Placental epithelial cell (primary cell): ENCODE measurements around a stretch of chrX.

GRCh38 chrX:53440091-53441309, 6.3 kb upstream of the HSD17B10 start:
- CAGE, long polyA plus RNA, result no peak

DNA sequence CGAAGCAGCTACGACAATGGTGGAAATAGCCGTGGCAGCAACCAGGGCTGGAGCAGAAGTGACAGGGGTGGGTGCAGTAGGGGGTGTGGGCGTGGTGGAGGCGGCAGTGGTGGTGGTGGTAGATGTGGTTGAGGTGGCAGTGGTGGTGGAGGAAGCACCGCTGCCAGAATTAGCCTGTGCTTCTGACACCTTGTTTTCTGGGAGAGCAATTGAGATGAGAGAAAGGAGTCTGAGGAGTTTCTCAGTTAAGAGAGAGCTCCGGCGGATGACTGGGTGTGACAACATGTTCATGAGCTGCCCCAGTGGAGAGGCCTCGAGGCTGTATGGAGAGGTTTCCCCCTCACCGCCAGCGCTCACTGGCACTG, 113.5 kb upstream of the HSD17B10 start:
- CAGE, long polyA plus RNA, result no peak

DNA sequence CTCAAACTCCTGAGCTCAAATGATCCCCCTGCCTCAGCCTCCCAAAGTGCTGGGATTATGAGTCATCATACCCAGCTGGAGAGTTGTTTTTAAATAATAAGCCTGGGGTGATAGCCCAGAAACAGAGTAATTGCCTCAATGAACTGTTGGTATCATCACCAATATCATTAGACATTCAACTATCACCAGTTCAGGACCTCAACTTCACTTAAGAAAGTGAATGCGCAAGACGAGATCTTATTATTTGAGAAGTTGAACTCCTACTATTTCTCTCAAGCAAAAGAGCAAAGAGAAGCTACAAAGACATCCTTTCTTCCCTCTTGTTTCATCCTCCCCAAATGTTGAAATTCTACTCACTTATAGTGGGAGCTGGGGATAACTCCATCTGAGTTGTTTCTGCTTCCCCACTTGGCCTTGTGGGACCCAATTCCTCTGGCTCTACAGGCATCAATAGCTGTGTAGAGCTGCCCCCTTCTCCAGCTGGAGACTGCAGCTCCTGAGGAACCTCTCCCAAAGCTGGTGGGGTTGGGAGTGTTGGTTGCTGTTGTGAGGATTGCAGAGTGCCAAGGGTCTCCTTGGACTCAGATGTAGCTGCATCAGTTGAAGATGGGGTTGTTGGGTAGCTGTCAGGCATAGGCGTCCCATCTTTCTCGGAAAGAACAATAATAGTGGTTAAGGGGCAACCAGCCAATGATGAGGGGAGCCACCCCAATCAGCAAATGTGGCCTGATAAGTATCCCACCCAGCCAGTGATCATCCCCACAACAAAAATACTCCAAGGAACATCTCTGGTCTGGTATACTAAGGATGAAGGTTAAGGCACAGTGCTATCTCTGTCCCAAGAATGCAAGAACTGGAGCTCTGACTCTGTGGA, 120.3 kb upstream of the HSD17B10 start:
- CAGE, long polyA plus RNA, result no peak

GRCh38 chrX:53564495-53564821, 122.1 kb downstream of the HUWE1 start:
- CAGE, long polyA plus RNA, result no peak

- CAGE, long polyA plus RNA, result no peak
Observed at GRCh38 chrX:53992490-53993173, 51.6 kb downstream of the PHF8 start.

DNA sequence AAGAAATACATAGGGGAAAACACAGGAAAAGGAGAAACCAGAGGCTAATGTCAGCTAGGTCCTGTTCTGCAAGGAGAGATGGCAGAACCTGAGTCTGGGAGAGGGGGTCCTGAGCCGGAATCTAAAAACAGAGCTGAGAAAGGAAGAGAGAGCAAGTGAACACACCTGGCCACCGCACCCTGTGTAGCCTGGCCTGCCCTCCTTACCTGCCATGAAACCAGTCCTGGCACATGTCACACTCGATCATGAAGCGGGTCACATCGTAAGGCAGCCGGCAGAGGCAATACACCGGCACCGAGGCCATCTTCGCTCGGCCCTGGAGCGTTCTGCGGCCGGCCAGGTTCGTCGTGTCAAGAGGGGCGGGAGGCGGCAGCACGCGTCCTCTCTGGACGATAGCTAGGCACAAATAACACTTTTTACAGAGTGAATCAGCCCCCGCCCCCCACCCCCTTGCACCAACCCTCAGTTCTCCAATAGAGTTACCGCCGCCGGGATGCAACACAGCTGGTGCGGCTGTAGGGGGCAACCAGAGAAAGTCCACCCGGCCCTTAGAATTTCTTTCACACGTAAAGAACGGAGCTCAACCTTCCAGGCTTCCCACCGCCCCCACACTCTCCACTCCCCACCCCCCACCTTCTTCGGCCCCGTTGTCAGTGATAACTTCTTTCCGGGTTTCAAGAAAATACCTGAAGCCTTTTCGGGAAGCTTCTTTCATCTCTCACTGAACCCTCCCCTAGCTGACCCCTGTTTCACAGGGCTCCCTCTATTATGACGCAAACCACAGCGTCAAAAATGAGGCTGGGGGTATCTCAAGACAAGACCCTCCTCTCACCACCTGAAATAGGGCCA, 1.6 kb downstream of the PHF8 start:
- CAGE, long polyA plus RNA, result no peak

DNA sequence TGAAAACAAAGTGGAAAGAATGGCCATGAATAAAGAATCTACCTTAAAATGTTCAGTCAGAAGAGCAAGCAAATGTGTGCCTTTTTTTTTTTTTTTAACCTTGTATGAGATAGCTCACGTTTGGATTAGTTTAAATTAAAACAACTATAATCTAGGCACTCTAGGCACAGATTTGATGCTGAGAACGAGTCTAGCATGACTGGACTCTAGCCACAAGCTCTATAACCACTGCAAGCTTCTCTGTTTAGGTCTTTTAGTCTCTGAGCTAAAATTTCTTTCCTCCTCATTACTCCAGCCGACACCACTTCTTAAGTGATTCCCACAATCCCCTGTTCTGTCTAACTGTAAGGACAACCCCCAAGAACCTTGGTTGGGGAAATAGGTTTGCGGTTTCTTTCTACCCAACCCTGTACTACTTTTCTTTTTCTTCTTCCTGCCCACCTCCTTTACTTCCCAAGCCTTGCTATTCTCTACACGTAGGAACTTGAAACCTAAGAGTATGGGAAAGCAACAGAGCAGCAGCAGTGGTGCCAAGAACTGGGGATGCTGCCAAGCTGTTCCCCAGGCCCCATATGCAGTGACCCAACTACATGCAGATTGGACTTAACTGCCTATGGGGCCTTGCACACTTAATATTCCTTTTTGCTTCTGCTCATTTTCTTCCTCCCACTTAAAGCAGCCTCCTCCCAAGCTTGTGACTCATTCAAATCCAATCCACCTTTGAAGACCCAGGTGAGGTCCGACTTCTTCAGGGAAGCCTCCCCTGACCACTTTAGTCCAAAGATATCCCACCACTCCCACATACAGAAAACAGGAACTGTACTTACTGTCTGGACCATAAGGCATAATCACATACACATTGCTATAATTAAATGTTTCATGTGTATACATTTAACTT, 1.9 kb downstream of the FAM120C start:
- CAGE, long polyA plus RNA, result no peak

GRCh38 chrX:54448649-54449080, 8.5 kb downstream of the TSR2 start:
- CAGE, long polyA plus RNA, result no peak

GRCh38 chrX:54640638-54641209, 110.7 kb downstream of the GNL3L start:
- CAGE, long polyA plus RNA, result no peak

DNA sequence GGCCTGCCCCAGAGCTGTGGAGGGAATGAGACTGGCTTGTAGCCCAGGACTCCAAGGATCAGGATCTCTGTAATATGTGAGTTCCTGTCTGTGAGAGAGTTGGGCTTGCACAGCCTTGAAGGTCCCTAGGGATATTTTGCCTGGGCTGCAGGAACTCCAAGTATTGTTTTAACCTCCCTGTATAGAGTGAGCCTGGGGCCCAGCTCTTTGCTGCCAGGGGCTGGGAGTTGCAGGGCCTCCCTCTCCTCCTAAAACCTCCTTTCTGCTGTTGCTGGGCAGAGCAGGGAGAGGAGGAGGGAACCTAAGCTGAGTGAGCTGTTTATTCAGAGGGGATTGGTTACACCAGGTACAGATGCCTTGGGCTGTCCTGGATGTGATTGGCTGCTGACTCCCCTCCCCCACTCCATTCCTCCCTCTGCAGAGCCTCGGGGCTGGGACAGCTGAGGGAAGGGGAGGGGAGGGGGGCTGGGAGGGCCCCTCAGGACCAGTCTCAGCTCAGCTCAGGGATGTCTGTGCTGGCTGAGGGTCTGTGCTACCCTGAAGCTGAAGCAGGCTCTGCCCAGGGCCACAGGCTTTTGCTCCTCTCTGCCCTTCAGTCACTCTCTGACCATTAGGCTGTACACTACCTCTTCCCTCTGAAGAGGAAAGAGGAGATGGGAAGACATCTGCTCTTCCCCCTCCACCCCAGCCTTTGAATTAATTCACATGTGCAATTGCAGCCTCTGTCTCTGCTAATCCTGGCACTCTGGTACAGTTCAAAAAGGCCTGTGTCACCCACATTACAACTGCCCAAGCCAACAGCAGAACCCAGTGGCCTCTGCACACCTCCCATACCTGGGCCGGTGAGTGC, 23.4 kb downstream of the ITIH6 start:
- CAGE, long polyA plus RNA, result no peak

GRCh38 chrX:54920991-54922353, 848 bp downstream of the TRO start:
- CAGE, long polyA plus RNA, result no peak

GRCh38 chrX:55202210-55202580, 18.0 kb upstream of the PAGE5 start:
- CAGE, long polyA plus RNA, result no peak

- CAGE, long polyA plus RNA, result no peak
Observed at GRCh38 chrX:55717999-55718781, 641 bp downstream of the RRAGB start.

- CAGE, long polyA plus RNA, result no peak
Observed at GRCh38 chrX:56017142-56017477, 215.0 kb upstream of the KLF8 start.

GRCh38 chrX:56766829-56767118, 37.7 kb downstream of the NBDY start:
- CAGE, long polyA plus RNA, result no peak

- CAGE, long polyA plus RNA, result no peak
Observed at GRCh38 chrX:56767213-56767772, 38.2 kb downstream of the NBDY start.

DNA sequence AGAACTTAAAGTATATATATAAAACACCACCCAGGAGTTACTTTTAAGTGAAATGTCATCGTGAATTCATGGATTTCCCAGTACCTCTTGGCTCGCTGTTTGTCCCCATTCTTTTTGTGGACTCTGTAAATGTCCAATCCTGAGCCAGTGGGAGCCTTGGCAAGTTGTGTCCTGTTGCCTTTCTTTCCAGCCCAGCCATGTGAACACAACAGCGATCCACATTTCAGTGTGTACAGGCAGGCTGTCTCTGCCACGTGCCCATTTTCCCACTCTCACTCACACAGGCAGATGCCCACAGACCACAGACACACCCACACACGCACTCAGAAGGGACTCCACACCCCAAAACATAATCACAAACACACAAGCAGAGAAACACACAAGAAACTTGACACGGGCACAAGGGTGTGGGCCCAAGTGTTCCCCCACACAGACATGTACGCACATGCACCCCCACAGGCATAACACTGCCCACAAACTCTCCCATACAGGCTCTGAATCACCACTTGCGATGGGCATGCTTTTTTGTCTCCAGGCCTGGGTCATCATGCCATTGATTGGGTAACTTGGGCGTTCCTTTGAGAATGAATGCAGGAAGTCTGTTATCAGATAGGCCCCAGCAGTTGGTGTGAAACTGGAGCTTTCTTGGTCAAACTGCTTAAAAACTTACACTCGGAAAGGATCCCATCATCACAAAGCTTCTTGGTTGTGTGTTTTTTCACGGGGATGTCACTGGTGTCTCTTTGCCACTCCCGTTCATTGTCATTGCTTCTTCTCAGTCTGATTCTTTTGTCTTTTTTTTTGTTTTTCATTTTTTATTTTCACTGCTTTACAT, 84.3 kb downstream of the NBDY start:
- CAGE, long polyA plus RNA, result no peak

DNA sequence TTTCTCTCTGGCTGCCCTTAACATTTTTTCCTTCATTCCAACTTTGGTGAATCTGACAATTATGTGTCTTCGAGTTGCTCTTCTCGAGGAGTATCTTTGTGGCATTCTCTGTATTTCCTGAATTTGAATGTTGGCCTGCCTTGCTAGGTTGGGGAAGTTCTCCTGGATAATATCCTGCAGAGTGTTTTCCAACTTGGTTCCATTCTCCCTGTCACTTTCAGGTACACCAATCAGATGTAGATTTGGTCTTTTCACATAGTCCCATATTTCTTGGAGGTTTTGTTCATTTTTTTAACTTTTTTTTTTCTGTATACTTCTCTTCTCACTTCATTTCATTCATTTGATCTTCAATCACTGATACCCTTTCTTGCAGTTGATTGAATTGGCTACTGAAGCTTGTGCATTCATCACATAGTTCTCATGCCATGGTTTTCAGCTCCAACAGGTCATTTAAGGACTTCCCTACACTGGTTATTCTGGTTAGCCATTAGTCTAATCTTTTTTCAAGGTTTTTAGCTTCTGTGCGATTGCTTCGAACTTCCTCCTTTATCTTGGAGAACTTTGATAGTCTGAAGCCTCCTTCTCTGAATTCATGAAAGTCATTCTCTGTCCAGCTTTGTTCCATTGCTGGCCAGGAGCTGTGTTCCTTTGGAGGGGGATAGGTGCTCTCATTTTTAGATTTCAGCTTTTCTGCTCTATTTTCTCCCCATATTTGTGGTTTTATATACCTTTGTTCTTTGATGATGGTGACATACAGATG, 31.8 kb downstream of the SPIN2B start:
- CAGE, long polyA plus RNA, result no peak

DNA sequence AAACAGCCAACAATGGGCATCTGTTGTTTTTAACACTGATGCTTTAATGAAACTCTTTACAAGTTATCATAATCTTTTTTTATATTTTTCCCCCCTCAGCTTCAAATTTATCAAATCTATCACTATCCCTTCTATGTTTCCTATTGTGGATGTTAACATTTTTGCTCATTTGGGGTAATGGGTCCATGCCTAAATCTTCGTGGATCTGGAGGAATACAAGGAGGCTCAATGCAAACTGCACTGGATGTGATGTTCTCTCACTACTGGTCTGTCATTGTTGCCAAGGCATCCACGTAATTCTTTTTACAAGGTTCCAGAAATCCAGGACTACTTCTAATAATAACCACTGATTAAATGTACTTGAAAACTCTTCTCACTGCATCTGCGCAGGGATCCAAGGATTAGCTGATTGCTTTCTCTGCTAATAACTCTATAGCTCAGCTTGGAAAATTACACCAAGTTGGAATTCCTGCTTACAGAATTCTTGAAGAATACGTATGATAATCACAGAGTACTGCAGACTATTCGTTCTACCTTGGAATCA, 472.3 kb downstream of the SPIN4 start:
- CAGE, long polyA plus RNA, result no peak

- CAGE, long polyA plus RNA, result no peak
Observed at GRCh38 chrX:63732410-63733335, 52.3 kb downstream of the ARHGEF9 start.